Osteoblast (primary cell): ENCODE results near the genes FBXO2 and NPPA.

DNA sequence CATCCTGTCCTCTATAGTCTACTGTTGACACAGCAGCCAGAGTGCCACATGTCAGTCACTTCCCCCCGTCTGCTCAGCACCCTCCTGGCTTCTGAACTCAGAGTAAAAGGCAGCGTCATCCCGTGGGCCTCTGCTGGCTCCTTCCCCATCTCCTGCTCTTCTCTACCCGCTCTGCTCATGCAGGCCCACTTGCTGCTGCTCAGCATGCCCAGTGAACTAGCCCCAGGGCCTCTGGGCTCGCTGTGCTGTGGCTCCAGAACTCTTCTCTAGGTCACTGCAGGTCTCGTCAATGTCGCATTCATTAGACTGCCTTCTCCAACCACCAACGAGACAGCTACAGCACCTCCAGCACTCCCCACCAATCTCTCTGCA lies 11.7 kb upstream of the SRM start:
- CAGE, long polyA plus RNA: no peak
- RRBS: no CpG with 5 or more reads among the region's 8 CpGs

GRCh38 chr1:11253435-11254031 lies 8.8 kb downstream of the MTOR start:
- CAGE, long polyA plus RNA: no peak
- RRBS: 84% methylated on average over 2 of the region's 12 CpGs

DNA sequence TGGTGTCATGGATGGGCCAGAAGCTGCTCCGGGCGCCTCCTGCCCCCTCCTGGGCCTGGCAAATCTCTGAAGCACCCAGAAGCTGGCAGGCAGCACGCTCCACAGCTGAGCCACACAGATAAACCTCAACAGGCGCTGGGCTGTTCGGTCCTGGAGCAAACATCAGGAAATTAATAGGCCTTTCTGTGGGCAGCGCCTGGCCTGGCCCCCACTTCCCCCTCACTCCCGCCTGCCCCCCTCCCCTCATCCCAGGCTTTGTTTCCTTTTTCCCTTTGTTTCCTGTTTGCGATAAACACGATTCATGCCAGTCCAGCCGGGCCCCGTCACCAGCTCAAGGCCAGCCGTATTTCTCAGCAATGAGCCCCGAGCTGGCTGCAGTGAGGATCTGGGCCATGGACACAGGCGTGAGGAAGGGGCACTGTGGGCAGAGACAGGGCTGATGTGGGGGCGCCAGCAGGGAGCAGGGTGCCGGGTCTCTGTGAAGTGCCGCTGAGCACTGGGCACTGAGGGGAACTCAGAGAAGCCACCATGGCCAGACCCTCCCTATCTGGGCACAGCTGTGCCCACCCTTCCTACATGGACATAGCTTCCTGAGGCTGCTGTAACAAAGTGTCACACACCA lies 20.0 kb upstream of the DISP3 start:
- CAGE, long polyA plus RNA: no peak
- RRBS: no CpG with 5 or more reads among the region's 17 CpGs

- CAGE, long polyA plus RNA: start-site peak on the minus strand at chr1:11654357-11654366, 10 and 23 reads in 2 replicates
- RRBS: 2% methylated on average over 44 of the region's 124 CpGs
Observed at GRCh38 chr1:11654071-11655195, at the start of gene FBXO2. Gene FBXO2 (minus strand): TSS chr1:11654429.

DNA sequence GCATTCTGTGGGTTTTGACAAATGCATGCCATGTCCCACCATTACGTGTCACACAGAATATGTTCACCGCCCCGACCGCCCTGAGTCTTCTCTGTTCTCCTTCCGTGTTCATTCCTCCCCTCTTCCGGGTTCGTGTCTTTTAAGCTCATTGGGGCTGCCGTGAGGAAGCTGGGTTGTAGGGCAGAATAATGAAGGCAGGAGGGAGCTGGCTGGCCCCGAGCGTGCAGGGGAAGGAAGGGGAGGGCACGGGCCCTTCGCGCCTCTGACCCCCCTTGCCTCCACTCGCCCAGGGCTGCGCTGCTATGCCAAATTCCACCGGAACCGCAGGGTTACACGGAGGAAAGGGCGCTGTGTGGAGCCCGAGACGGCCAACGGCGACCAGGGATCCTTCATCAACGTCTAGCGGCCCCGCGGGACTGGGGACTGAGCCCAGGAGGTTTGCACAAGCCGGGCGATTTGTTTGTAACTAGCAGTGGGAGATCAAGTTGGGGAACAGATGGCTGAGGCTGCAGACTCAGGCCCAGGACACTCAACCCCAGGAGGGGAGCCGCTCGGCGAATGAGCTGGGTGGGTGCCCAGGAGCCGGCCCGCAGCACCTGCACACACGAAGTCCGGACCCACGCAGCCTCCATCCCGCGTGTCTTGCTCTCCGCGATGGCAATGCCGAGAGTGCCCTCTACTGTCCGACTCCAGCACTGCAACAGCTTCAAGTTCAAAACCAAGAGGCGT lies 16.5 kb upstream of the AGTRAP start:
- CAGE, long polyA plus RNA: no peak
- RRBS: 0% methylated on average over 4 of the region's 44 CpGs

- CAGE, long polyA plus RNA: no peak
- RRBS: 72% methylated on average over 3 of the region's 16 CpGs
Observed at GRCh38 chr1:11788487-11789333, 17.1 kb downstream of the MTHFR start.

DNA sequence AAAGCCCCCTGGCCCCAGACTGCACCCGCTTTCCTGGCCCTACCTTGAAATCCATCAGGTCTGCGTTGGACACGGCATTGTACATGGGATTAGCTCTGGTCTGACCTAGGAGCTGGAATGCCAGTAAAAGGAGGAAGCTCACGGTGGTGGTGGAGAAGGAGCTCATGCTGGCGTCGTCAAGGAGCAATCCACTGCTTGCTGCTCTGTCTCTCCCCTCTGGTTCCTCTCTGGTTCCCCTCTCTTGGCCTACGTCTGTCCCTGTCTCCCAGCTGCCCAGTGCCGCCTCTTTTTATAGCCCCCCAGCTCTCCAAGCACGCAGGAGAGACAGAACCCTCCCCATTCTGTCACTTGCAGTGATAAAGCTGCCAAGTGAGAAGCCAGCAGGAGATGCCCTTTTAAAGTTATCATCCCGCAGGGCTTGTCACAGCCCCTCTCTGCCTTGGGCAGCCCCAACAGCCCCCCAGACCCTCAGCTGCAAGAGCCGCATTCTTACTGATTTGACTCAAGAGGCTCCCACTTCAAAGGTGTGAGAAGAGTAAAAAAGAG lies at the start of gene NPPA:
NPPA (minus strand) TSS at position 265 of the 546 bp plus-strand sequence.
- CAGE, long polyA plus RNA: no peak
- RRBS: no CpG with 5 or more reads among the region's 11 CpGs

DNA sequence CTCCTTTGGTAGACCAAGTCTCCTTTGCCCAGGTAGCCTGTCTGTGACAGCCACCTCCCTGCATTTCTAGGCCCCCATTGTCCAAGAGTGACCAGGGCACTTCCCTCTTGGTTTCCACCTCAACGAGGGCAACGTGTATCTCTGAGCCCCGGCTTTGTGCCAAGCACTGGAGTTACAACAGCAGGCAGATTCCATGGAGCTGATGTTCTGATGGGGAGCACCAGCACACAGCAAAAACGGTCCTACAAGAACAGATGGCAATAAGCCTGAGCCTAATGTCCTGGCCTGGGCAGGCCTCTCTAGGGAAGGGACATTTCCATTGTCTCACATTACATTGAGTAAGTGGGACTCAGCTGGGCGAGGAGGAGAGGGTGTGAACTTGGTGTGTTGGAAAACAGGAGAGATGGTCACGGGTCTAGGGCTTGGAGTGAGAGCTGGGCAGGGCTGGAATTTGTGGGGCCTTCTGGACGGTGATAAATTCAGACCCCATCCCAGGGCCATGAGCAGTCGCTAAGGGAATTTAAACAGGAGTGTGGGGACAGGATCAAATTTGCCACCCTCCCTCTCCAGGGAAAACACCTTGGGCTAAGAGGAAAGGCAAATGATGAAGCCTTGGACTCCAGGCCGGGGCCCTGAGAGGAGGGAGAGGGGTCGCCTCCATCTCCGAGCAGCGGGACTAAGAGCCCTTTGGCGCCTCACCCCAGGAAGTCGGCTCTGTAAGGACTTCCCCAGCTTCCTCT lies 27.3 kb upstream of the NPPB start:
- CAGE, long polyA plus RNA: no peak
- RRBS: no CpG with 5 or more reads among the region's 14 CpGs

DNA sequence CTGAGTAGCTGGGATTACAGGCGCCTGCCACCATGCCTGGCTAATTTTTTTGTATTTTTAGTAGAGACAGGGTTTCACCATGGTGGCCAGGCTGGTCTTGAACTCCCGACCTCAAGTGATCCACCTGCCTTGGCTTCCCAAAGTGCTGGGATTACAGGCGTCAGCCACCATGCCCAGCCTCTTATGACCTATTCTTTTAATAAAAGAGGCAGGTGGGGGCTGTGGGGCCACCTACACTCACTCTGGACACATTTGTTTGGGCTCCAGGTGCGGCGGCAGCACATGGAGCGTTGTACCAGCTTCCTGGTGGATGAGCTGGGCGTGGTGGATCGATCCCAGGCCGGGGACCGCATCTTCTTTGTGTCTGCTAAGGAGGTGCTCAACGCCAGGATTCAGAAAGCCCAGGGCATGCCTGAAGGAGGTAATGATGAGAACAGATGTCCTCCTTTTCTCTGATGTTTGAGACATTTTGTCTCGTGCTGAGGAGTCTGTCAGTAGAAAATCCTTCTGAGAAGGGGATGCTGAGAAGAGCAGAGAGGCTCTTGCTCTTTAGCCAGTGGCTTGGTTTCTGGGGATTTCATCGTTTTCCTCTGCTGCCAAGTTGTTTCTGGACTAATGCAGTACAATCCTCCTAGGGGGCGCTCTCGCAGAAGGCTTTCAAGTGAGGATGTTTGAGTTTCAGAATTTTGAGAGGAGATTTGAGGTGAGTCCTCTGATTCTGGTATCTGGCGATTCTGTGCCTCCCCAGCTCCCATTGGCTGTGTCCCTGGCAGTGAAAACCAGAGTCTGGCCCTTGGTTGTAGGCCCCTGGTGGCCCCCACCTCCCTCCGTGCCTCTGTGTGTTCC lies 17.9 kb upstream of the MIIP start:
- CAGE, long polyA plus RNA: no peak
- RRBS: no CpG with 5 or more reads among the region's 17 CpGs

DNA sequence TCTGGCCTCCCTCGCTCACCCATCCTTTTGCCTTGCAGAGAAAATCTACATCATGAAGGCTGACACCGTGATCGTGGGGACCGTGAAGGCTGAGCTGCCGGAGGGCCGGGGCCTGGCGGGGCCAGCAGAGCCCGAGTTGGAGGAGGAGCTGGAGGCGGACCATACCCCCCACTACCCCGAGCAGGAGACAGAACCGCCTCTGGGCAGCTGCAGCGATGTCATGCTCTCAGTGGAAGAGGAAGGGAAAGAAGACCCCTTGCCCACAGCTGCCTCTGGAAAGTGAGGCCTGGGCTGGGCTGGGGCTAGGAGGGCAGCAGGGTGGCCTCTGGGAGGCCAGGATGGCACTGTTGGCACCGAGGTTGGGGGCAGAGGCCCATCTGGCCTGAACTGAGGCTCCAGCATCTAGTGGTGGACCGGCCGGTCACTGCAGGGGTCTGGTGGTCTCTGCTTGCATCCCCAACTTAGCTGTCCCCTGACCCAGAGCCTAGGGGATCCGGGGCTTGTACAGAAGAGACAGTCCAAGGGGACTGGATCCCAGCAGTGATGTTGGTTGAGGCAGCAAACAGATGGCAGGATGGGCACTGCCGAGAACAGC lies 24.4 kb upstream of the TNFRSF1B start:
- CAGE, long polyA plus RNA: no peak
- RRBS: 93% methylated on average over 2 of the region's 17 CpGs

DNA sequence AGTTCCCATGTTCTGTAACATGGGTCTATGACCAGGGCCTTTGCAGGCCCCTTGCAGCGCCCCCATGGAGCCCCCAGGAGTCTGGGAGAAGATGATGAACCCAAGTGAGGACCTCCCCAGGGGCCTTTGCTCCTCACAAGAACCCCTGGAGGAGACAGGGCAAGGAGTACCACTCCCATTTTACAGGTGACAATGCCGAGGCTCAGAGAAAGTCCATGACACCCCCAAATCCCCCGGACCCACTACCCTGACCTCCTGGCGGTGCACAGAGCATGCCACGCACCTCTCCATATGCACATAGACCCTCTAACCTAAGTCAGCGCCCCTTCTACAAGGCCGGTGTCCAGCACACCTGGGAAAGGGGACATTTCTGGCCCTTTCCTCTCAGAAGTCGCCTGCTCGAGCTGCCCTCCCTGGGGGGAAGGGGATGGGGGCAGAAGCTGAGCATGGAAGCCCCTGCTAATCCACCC lies 14.5 kb downstream of the TNFRSF1B start:
- CAGE, long polyA plus RNA: no peak
- RRBS: 62% methylated on average over 4 of the region's 9 CpGs

GRCh38 chr1:12209306-12209587 lies 20.6 kb upstream of the VPS13D start:
- CAGE, long polyA plus RNA: no peak
- RRBS: no CpG with 5 or more reads among the region's 6 CpGs

- CAGE, long polyA plus RNA: no peak
- RRBS: no CpG with 5 or more reads among the region's 1 CpG
Observed at GRCh38 chr1:12336491-12337209, 106.8 kb downstream of the VPS13D start.

DNA sequence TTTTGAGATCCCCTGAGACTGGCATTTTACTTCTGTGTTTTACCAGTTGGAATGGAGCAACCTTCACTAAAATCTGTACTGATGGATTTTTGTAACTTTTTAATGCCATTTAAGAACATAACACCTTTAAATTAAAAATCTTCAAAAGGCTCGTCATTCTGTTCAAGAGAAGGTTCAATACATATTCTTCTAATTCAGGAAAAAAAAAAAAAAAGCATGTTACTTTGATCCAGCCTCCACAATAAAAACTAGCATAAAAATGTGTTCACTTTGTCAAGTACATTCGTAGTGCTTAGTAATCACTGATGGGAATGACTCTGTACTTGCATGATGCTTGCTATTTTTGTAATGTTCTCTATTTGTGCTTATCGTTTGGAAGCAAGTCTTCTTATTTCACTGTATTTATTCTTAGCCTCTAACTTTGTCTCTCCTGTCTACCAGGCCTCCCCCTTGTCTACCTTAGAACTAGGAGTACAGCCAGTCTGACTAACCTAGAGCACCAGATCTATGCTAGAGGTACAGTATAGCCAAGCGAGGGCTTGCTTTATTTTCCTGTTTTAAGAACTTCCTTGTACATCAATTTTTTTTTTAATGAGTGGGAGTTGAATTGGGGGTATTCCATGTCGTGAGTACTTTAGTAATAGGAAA lies 108.1 kb downstream of the VPS13D start:
- CAGE, long polyA plus RNA: no peak
- RRBS: no CpG with 5 or more reads among the region's 5 CpGs

GRCh38 chr1:12381362-12381913 lies 151.6 kb downstream of the VPS13D start:
- CAGE, long polyA plus RNA: no peak
- RRBS: no CpG with 5 or more reads among the region's 6 CpGs

DNA sequence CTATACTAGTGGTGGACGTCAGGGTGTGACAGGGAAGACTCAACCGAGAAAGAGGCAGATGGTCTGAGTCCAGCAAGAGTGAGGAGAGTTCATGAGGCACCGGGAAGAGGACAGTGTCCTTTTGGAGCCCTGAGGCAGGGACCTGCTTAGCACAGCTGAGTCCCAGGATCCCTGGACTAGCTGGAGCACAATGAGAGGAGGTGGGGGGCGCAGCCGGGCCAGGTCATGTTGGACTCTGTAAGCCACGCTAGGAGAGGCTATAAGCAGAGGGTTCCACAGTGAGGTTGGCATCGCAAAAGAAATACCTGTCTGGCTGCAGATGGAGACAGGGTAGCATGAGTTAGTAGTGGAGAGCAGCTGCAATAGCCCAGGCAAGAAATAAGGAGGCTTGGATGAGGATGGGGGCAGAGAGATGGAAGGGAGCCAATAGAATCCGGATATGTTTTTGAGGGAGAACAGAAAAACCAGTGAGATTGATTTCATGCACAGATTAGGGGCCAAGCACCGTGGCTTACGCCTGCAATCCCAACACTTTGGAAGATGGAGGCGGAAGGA lies 98.3 kb downstream of the DHRS3 start:
- CAGE, long polyA plus RNA: no peak
- RRBS: 78% methylated on average over 3 of the region's 11 CpGs

DNA sequence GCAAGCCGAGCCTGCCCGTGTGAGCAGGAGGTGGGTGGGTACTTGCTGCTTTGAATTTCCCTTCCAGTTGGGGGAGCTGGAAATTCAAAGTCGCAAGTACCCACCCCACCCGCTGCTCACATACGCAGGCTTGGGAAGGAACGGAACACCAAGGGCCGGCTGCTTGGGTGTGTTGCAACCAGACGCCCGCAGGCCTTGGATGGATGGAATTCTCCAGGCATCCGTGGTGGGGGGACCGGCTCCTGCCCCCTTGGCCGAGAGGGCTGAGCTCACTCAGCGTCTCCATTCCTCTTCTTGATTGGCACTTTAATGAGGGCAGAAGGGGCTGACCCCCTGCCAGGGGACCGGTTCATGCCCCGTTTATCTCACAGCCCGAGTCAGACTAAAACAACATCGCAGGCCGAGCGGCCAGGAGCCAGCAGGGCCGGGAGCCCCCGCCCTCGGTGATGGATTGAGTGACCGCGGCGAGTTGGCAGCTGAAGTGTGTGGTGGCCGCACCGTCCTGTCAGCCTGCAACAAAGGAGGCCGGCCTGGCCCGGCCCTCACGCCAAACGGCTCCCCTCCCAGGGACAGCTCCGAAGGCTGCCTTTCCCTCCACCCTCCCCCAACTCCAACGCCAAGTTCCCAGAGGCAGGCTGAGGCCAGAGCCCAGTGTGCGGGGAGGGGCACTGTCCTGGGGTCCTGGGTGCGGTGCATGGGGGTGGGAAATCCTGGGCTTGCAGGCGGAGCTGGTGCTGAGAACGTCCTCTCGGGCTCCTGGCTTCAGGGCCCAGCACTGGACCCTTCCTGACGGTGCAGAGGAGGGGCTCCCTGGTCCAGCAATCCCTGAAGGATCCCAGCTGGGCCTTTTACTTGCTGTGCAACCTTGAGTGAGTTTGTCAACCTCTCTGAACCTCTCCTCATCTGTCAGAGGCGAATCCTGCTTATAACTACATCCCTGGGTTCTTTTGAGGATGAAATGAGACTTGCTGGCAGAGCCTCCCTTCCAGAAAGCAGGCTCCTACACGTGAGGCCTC lies 77.7 kb downstream of the DHRS3 start:
- CAGE, long polyA plus RNA: no peak
- RRBS: 2% methylated on average over 18 of the region's 41 CpGs

GRCh38 chr1:12549440-12550382 lies 68.3 kb downstream of the DHRS3 start:
- CAGE, long polyA plus RNA: no peak
- RRBS: no CpG with 5 or more reads among the region's 33 CpGs

GRCh38 chr1:12552922-12553652 lies 64.9 kb downstream of the DHRS3 start:
- CAGE, long polyA plus RNA: no peak
- RRBS: 100% methylated on average over 2 of the region's 16 CpGs

GRCh38 chr1:12584797-12586116 lies 32.8 kb downstream of the DHRS3 start:
- CAGE, long polyA plus RNA: no peak
- RRBS: no CpG with 5 or more reads among the region's 18 CpGs